A375 (cell line): Measurements from ENCODE around the genes H3C12 and ZKSCAN8.

DNA sequence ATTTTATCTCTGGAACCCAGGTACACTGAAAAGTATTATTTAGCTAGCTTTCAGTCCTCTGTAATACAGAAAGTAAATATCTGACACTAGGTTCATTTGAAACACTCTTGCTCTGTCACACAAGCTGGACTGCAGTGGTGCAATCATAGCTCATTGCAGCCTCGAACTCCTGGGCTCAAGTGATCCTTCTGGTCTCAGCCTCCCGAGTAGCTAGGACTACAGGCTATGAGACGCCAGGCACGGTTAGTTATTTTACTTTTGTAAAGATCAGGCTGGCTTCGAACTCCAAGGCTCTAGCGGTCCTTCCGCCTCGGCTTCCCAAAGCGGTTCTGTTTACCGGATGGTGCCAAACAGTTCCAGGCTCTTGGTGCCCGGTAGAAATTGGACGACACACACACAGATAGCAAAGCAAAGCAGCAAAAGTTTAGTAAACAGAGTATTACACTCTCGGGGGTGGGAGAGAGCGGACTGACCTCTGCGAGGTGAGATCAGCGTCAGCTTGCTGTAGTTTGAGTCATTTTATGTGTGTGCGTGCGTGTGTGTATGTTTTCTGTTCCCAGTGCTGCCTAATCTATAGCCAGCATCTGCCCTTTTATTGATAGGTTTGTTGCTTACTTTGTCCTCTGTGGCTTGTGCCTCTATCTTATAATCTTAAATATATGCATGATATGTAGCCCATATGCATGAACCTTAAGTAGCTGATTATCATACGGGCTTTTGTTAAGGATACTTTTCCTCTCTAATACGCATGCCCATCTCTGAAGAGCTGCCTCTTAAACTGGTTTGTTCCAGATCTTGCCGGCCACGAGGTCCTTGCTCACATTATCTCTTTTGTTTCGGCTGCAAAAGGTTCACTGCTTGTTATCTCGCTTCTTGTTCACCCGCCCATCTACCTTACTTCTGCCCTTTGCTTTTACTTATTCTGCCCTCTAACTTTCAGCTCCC, 1.2 kb downstream of the H2AC15 start:
- RAMPAGE, long total RNA = no peak

- RAMPAGE, long total RNA = no peak
Observed at GRCh38 chr6:27890319-27891441, at the start of gene H3C12. TSS of gene H3C12 (minus strand) at chr6:27890826.

- RAMPAGE, long total RNA = no peak
Observed at GRCh38 chr6:27894275-27894849, 1.1 kb downstream of the H2BC17 start.

- RAMPAGE, long total RNA = no peak
Observed at GRCh38 chr6:28090816-28091276, 10.5 kb downstream of the ZNF165 start.

GRCh38 chr6:28135407-28135750, 6.3 kb upstream of the ZKSCAN8 start:
- RAMPAGE, long total RNA = no peak

DNA sequence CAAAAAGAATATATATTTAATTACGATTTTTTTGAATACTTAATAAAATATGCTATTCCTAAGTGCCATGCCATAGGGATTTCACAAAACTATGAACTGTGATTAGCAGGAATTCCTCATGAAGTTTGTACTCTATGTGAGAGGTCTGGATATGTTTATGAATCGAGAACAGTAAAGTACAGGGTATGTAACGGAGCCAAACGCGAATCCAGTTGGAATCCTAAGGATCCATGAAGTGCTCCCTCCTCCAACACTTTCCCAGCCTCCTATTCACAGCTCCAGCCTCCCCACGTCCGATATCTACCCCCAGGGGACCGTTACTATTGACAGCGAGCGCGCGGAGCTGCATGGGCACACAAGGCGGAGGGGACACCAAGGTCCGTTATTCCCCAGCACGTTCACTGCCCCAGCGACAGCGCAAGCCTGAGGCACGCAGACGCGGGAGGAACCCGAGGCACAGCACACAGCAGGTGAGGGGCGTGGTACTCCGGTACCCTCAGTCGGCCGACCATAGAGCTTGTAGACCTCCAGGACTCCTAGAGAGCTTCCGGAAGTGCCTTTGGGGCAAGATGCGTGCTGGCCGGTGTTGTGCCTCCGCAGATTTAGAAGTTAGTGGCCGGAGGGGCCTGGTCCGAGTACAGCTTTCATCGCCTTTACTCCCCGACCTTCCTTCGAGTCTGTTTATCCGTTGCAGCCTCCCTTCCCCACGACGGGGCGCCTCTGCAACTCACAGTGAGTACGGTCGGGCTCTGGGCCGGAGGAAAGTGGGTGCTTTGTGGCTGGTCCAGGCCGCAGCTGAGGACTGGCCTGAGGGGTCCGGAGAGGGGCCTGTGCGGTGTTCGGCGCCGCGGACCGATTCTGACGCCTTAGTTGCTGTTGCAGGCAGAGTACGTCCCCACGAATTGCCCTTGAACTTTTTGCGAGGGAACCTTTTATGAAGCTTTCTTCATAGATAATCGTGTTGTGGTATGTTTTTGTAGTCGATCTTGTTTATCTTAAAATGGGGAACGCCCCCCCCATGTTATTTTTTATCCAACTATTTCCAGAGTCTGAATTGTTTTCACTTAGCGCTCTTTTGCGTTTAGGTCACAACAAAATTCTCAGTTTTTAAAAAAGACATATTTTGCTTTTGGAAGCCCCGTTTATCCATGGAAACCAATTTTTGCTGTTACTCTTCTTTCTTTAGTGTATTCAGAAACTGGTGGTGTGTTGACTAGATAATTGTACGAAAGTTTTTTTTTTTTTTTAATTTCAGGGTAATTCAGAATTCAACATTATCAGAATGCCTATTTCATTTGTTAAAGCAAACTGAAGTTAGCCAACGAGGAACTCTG, at the start of gene ZKSCAN8:
ZKSCAN8 (plus strand) TSS at position 586 of the 1,334 bp plus-strand sequence.
- RAMPAGE, long total RNA = start-site peak on the plus strand centred at position 589 of the sequence, 67 bp wide, 29 and 18 reads in 2 replicates

GRCh38 chr6:28220253-28220462, 4.9 kb upstream of the ZSCAN9 start:
- RAMPAGE, long total RNA = no peak

- RAMPAGE, long total RNA = no peak
Observed at GRCh38 chr6:28232347-28233067, 7.4 kb downstream of the ZSCAN9 start.

- RAMPAGE, long total RNA = no peak
Observed at GRCh38 chr6:28356514-28356888, 6.8 kb downstream of the ZKSCAN3 start.

DNA sequence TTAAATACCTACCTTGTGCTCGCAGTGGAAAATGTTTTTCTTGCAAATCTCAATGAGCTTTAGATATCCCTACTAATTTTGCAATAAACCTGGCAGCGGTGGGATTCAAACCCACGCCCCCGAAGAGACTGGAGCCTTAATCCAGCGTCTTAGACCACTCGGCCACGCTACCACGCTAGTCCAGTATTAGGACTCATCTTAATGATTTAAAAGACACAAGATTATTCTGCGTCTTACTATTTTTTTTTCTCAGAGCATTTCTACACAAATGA, 35.2 kb upstream of the ZSCAN23 start:
- RAMPAGE, long total RNA = no peak

- RAMPAGE, long total RNA = no peak
Observed at GRCh38 chr6:28489727-28490762, 25.5 kb downstream of the GPX6 start.

DNA sequence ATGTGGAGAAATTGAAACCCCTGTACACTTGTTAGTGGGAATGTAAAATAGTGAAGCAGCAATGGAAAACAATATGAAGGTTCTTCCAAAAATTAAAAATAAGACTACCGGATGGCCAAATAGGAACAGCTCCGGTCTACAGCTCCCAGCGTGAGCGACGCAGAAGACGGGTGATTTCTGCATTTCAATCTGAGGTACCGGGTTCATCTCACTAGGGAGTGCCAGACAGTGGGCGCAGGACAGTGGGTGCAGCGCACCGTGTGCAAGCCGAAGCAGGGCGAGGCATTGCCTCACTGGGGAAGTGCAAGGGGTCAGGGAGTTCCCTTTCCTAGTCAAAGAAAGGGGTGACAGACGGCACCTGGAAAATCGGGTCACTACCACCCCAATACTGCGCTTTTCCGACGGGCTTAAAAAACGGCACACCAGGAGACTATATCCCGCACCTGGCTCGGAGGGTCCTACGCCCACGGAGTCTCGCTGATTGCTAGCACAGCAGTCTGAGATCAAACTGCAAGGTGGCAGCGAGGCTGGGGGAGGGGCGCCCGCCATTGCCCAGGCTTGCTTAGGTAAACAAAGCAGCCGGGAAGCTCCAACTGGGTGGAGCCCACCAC, 34.1 kb upstream of the SCAND3 start:
- RAMPAGE, long total RNA = no peak

- RAMPAGE, long total RNA = no peak
Observed at GRCh38 chr6:28776916-28777293, 146.9 kb downstream of the TRIM27 start.

DNA sequence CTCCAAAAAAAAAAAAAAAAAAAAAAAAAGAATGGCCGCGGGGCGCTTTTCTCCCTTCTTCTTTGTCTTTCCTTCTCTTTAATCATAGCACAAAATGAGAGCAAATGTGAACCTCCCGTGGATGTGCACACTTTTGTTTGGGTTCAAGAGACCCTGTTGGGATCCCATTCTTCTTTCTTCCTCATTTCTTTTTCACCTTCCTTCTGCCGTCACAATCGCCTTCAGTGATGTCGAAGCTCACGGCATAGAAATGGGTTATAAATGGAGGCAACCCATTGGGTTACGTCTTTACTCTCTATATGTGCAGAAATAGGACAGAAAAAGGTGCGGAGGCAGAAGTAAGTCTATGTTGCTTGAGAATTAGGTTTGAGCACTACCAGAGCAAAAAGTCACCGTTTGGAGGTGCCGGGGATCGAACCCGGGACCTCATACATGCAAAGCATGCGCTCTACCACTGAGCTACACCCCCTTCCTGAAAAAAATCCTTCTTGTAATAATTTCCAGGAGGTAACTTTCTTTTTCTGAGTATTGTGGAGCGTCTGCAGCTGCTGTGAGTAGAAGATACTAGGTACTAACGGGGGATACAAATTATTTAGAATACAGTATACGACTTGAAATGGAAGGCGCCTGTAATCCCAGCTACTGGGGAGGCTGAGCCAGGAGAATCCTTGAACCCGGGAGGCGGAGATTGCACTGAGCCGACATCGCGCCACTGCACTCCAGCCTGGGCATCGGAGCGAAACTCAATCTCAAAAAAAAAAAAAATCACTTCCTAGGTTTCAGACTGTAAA, 134.2 kb downstream of the TRIM27 start:
- RAMPAGE, long total RNA = no peak

- RAMPAGE, long total RNA = no peak
Observed at GRCh38 chr6:28794601-28794951, 129.2 kb downstream of the TRIM27 start.

GRCh38 chr6:28884833-28885284, 38.9 kb downstream of the TRIM27 start:
- RAMPAGE, long total RNA = no peak

- RAMPAGE, long total RNA = no peak
Observed at GRCh38 chr6:28914940-28915507, 8.8 kb downstream of the TRIM27 start.

- RAMPAGE, long total RNA = no peak
Observed at GRCh38 chr6:28921732-28922476, 1.9 kb downstream of the TRIM27 start.

GRCh38 chr6:28922477-28922642, 1.4 kb downstream of the TRIM27 start:
- RAMPAGE, long total RNA = no peak

DNA sequence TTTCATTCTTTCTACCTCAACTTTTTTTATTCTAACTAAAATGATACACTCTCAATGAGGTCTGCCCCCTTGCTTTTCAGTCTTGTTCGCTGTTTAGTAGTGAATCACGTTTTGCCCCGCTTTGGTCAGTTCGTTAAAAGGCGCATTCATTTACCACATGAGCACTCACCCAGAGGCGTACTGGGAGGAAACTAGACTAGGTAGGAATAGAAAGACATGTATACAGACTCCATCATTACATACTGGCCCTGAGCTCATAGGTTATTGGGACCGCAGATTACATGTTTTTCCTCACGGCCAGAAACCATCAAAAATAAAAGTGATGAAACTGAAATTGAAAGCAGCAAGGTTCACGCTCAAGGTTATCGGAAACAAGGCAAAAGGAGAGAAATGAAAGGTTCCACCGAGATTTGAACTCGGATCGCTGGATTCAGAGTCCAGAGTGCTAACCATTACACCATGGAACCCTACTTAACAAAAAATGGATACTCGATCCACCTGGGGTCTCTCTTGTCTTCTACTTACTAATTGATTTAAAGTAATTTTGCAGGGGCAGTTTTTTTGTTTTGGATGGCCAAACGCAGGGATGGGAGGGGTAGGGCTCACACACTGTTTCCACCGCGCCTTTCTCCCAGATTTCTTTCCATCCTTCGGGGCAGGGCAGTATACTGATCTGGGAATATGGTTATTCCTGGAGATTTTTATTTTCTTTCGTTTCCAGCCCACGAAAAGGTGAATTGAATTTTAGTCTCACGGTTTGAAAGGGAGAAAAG, 17.6 kb upstream of the TRIM27 start:
- RAMPAGE, long total RNA = no peak